Anterior vena cava (tissue), 1 donor: ENCODE measurements around a stretch of chr2.

DNA sequence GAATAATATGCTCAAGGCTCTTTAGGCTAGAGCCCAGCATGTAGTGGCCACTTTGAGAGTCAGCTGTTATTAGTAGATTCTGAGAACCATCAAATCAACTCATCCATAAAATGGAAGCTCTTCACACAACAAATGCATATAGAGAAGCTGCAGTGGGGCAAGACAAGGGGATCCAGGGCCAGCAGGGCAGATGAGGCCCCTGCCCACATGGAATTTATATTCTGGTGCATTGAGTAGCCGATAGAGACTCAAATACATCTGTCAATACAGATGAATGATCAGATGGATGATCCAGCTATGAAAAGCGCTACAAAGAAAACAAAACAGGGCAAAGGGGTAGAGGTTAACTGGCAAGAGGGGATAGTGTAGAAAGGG is 87.9 kb downstream of the INPP5D start:
- PRO-cap = no peak

GRCh38 chr2:233164315-233165007 is 87.0 kb upstream of the ATG16L1 start:
- PRO-cap = no peak

DNA sequence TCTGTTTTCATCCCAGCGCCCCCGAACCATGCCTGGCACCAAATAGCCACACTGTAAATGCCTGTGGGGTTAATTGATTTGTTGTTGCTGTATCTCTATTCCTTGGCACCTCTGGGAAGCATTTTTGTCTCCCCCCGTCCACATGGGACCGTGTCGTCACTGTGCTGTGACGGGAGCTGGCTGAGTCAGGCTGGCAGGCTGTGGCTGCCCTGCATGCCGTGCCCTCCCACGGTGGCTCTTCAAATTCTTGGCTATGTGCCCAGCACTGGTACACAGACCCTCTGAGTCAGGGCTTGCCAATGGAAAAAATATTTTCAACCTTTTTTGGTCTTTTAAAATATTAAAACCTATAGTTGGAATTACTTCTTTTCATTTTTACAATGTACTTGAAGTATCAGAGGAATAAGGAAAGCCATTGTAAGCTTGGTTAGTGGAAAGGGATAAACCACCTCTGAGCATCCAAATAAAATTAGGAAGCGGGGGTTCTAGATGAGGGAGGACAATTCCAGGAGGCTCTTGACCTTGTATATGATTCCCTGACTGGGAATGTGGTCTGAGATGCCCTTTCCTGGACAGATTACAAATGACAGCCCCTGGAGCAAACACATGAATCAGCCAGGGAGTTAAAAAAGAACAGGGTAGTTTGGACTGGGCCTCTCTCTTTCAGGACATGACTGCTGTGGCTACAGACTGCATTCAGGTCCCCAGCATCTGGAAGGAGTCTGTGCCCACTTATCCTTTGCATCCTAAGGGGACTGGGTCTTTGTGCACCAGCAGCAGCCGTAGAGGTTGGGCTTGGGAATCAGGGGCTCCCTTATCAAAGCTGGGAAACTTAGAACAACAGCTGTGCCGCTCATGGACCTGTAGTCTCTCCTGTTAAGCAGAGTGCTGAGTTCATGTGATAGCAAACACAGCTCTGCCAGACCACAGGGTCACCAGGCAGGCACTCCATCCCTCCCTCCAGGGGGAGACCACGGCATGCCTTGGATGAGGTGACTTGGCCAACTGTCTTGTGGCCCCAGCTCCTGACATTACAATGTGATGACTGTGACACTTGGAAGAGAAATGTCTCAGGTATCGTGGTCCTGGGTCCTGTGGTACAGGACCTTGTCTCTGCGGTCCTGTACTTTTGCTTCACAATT is 59.6 kb downstream of the DGKD start:
- PRO-cap = no peak

DNA sequence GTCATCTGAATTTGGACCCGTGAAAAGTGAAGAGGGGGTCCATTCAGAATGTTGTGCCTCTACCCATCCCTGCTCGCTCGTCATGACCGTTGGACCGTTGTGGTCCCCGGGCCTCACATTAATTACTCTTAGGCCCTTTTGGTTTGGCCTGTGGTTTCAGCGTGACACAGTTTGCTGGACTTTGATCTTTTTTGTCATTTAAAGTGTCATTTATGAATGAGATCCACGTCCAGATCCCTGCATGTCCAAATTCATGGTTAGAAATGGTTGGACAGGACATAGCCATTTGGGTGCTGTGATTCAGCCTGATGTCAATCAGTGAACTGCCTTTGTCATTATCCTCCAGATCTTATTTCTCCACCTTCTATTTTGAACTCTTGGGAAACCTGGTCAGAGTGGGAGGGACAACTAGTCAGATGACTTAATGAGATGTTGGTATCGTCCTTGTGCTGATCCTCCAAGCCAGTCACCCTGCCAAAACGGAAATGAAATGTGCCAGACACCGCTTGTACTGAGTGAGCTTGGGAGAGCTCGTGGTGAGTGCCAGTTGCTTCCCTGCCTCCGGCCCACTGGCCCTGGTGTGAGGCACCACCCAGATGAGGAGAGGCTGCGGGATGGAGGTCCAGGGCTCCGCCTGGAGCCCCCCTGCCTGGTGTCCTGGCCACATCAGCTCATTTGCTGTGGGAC is 69.9 kb downstream of the DGKD start:
- PRO-cap = no peak

GRCh38 chr2:233638874-233639329 is 2.7 kb downstream of the UGT1A10 start:
- PRO-cap = no peak

GRCh38 chr2:233848323-233849046 is 5.8 kb downstream of the HJURP start:
- PRO-cap = no peak

DNA sequence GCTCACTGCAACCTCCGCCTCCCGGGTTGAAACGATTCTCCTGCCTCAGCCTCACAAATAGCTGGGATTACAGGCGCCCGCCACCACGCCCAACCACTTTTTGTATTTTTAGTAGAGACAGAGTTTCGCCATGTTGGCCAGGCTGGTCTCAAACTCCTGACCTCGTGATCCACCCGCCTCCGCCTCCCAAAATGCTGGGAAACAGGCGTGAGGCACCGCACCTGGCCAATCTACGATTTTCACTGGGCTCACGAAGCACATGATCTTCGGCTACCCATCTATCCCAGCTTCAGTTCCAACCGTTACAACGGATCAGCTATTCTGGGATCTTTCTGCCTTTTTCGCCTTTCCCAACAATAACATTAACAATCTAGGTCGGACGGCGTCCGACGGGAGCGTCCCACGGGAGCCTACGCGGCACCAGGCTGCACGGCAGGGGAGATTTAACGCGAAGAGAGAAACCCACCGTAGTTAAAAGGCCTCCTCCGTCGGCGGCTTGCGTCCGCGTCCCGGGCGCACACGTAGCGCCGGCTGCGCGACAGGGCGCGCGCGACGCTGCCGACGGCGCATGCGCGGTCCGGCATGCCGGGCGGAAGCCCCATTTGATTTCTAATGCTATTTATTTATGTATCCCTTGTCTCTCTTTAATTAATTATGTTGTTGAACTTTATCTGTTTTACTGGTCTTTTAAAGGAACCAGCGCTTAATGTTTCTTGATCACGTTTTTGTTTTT is 13.7 kb upstream of the HJURP start:
- PRO-cap = unidirectional peak, minus-strand start at position 519 of the sequence

GRCh38 chr2:233979690-233980391 is 62.7 kb downstream of the TRPM8 start:
- PRO-cap = no peak

- PRO-cap = no peak
These were observed 1.2 kb downstream of the SPP2 start for GRCh38 chr2:234051685-234052184.

DNA sequence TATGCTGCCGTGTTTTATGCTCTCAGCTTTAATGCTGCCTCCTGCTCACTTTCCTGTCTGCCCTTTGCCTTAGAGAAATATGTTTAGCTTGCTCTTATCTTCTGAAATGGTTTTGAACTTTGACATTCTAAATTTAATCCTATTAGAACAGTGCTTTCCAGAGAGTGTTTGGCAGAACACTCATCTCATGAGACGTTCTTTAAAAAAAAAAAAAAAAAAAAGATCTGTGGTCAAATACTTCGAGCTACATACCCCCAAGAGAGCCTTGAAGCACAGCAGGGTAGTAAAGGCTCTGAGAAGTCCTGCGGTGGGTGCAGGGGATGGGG is 161.3 kb downstream of the SPP2 start:
- PRO-cap = no peak

DNA sequence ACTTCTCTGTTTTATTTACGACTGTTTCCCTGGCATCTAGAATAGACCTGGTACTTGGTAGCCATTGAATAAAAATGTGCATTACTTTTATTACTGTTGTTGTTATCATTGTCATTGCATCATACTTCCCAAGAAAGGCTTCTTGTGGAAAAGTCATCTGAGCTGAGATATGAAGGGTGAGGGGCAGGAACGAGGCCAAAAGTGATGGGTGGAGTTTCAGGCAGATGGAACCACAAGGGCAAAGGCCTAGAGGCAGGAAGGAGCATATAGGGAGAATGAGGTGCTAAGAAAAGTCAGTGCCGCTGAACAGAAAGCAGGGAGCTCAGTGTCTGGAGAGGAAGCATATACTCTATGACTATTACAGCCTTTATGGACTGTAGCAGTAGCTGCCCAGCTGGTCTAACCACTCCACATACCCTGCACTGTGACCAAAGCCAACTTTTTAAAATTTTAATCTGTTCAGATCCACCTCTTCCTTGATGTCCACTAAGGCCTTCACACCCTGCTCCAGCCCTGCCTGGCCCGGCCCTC is 219.3 kb downstream of the SPP2 start:
- PRO-cap = no peak

DNA sequence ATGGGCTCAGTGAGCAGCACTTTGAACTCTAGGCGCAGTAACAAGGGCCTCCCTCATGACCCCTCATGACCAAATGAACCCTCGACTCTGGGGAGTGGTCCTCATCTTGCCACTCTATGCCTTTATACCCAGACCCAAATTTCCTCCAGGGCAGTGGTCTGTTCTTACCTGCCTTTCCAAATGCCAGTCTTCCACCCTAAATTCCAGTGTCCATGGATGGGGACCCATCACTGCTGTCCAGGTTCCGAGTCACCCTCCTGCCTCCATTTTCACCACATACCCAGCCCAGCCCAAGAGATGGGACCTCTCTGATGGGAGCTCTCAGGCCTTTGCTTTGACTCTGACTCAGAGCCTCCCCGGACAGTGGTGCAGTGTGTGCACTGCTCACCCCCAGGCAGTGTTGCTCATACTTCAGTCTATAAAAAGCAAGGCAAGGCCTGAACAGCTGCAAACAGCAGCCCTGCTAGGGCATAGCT is 207.3 kb downstream of the ARL4C start:
- PRO-cap = no peak

DNA sequence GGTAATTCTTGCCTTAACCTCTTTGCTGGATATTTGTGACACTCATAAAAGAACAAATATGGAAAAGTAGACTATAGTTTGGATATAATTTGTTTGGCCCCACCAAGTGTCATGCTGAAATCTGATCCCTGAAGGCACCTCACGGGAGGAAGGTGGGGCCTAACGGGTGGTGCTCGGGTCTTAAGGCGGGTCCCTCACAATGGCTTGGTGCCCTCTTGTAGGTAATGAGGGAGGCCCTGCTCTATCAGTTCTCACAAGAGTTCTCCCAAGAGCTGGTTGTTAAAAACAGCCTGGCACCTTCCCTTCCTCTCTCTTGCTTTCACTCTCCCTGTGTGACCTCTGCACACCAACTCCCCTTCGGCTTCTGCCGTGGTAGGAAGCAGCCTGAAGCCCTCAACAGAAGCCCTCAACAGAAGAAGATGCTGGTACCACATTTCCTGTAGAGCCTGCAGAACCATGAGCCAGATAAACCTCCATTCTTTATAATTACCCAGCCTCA is 37.3 kb downstream of the ARL4C start:
- PRO-cap = no peak

DNA sequence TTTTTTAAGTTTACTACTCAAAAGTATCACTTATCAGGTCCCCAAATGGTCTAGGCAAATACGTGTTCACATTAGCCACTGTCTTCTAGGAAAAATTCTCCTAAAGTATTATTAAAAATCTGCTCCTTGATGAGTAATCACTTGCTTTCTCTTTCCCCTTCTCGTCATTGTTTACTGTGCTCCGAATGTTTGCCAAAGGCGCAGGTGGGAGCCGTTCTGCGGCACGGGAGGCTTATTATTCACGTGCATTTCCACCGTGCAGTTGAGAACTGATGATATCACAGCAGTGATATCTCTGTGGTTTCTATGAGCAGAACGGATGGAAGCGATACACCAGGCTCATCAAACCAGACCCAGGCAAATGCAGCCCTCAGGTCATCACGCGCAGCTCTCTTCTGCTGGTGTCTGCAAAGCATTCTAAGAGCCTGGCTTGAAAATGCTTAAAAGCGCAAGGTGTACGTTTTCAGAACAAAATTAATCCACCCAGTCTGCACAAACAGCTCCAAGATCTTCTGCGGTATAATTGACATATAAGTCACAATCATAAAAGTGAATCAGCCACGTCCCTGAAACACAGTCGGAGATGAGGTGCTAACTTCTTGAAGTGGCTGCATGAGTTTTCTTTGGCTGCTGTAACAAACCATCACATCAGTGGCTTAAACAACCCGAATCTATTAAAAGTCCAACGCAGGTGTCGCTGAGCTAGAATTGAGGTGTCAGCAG is 32.8 kb downstream of the ARL4C start:
- PRO-cap = no peak

GRCh38 chr2:234491549-234492674 is 5.0 kb downstream of the ARL4C start:
- PRO-cap = no peak

- PRO-cap = no peak
These were observed 1.8 kb downstream of the ARL4C start for GRCh38 chr2:234494760-234495804.

GRCh38 chr2:234631909-234632493 is 135.1 kb upstream of the ARL4C start:
- PRO-cap = no peak

DNA sequence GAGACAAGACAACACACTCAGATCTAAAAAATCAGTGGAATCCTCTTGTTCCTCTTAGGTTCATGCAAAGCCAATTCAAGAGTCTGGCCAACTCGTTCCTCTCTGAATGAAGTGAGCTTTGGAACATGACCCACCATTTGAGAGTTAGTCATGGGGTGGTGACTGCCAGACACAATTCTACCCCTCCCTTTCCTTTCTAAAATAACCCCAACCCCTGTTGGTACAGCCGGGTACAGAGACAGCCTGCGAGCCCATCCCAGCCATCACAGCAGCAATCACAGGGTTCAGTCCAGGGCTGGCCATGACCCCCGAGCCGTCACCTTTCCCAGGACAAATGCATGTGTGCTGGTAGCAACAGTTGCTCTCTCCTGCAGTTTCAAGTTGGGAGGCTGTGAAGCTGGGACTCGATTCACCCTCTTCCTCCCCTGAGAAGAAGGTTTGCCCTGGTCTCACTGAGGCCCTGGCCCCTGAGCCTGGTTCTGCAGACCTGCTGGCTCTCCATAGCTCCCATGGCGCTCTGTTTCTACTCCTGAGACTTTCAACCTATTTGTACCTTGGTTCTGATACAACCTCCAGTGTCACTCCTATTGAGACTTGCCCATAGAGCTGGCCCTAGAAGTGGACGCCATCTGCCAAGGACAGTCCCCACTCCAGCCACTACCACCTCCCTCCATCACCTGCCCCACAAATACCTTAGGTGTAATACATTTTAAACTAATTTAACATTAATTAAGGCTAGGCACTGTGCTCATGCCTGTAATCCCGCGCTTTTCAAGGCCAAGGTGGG is 182.9 kb upstream of the SH3BP4 start:
- PRO-cap = no peak

DNA sequence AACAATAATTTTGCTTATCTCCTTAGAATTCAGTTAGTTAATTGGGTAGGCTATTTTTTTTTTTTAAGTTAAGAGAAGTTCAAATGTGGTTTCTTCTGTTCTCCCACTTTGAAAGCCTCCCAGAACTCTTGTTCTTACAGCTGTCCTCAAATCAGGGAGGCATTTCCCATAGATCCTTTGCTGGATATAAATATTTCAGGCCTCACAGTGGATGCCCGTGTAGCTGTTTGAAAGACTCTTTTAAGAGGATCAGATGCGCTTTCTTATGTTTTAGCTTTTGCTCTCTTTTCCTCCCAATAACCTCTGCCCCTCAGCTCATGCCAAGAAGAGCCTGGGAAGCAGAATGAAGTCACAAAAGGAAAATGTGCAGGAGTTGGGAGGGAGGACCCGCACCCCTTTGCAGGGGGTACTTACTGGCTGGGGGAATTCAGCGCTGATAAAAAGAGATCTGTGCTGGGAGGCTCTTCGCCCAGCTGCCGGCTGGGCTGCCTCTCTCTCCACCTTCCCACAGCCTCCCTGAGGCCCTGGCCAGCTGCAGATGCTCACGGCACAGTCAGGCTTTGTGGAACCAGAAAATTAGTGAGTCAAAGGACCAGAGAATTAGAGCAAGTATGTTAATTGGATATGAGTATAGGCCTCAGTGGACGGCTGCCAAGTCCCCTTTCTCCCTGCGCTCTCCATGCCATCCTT is 181.9 kb upstream of the SH3BP4 start:
- PRO-cap = no peak

DNA sequence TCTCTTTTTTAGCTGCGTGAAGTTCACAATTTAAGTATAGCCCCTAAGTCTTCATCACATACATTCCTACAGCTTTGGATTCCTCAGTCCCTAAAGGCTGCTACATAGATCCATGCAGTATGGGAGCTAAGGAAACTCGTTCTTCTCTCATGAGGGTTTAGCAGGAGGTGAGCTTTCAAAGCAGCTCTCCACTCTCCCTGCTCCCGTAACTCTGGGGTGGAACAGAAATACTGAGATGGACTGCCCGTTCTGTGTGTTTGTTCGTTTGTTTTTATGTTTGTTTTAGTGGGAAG is 156.6 kb upstream of the SH3BP4 start:
- PRO-cap = no peak